ENCODE data around the genes SENP1, ASB8, CCDC184 and CCNT1.

DNA sequence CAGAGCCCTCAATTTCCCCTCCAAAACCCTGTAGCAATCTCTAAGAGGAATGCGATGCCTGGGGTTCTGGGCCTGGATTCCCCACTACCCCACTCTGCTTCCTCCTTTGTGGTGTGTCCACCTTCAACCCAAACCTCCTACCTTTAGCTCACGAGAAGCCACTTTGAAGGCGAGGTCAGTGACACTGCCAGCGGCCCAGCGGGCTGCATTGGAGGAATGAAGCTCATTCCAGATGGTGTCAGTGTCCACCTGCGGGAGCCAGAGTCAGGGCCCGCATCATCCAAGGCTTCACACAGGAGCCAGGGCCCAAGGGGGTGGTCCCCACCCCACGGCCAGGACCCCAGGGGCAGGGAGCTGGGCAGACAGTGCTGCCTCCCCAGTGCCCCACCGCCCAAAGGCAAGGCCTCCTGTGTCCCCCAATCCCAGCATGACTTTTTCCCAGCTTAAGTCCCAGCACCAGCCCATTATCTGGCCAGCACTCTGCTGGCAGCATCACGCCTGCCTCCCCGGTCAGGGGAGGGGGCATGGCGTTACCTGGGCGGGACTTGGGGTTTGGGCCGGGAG lies 16.7 kb downstream of the SLC48A1 start:
- PRO-cap, 2 experiments, result no peak in any of the 2 experiments

DNA sequence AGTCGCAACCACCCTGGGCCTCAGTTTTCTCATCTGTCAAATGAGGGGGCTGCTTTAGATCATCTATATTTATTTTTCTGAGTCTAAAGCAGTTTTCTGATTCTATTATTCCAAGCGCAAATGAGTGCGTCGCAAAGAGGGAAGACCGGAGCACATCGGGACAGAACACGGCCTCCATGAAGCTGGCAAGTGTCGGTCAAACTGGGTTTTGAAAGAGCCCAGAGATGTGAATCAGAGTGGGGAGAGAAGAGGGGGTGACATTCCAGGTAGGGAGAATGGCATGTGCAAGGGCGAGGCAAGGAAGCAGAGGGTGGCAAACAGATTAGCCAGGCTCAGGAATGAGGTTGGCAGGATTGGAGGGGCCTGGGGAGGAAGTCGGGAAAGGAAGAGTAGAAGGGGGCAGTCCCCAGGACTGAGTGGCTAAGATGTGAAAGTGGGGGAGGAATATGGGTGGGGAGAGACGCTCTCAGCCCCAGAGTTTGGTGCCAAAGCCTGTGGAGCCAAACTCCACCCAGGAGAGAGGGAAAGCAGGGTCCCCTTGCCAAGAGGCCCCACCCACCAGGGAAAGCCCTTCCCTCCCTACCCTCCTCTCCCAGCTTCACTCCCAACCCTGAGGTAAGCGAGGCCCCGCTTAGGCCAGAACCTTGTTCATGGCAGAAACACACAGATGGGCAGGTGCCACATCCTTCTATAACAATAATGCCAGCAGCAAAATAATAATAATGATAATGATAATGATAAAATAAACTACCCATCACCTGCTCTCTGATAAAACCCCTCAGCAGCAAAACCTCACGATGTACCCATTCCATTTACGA lies 5.5 kb upstream of the HDAC7 start:
- PRO-cap, 2 experiments, result no peak in any of the 2 experiments

DNA sequence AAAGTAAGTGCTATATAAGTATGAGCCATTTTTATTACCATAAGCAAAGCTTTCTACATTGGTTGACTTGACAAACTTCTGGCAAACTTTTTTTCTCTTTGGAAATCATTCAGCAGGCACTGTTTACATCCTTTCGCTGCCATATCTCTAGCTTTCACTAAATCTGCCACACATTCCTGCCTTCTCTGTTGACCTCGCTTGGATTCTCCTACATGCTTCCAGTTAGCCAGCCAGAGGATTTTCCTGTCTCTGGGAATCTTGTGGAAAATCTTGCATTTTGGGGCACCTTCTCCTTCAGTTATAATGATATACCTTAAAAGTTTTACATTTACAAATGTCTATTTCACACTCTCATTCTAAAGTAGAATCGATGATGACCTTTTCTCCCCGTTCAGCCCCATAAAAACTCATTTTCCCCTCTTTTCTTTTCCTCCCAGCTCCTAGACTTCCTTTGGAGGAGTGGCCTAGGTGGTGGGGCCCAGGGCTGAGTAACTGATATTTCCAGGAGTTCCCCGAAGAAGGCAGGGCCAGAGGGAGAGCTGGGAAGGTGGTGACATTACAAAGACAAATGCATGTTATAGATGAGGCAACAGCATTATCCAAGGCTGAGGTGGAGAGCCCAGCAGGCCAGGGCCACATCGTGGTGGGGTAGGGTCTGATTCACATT lies 22.0 kb upstream of the HDAC7 start:
- PRO-cap, 2 experiments, result no peak in any of the 2 experiments

GRCh38 chr12:47844224-47845153 lies 24.8 kb upstream of the HDAC7 start:
- PRO-cap, 2 experiments, result no peak in any of the 2 experiments

DNA sequence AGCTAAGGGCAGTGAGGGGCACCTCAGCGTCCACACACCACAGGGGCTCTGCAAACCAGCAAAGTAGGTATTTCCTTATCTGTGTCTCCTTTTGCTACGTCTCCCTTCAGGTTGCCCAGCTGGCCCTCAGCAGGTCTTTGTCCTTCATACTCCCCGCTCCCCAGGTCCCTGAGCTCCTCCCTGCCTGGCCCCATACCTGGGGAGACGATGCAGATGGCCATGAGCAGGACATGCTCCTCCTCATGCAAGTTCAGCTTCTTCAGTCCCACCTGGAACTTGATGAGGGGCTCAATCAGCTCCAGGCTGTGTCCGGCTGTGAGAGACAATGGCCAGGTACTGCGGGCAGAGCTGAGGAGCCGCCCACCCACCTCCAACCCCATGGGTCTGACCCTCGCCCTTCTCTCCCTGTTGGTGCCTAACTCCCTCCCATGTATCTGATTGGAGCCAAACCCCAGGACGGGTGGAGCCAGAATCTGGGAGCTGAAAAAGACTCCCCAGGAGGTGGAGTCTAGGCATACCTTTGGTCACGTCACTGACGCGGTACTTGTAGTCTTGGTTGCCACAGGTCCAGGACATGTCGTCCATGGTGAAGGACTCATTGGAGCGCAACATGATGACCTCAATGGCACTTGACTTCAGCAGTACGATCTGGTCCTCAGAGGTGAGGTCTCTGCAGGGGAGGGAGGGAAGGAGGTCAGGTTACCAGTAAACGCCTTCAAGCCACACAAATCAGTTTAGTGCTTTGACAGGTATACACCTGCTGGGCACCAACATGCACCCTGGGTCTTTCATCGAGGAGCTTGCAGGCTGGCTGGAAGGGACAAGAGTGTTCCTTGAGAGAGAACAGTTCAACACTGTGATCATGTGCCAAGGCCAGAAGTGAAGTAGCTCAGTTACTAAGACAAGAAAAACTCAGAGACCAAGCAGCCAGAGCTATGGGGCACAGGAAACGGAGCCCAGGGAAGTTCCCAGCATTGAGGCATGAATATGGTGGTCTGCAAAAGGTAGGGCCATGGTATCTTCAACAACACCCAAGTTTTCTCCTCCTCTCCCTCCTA lies 26.8 kb upstream of the HDAC7 start:
- PRO-cap, 2 experiments, result no peak in any of the 2 experiments

GRCh38 chr12:47858665-47859350 lies 39.1 kb upstream of the HDAC7 start:
- PRO-cap, 2 experiments, result no peak in any of the 2 experiments

- PRO-cap, 2 experiments, result no peak in any of the 2 experiments
These were observed 34.5 kb downstream of the VDR start for GRCh38 chr12:47870073-47870814.

DNA sequence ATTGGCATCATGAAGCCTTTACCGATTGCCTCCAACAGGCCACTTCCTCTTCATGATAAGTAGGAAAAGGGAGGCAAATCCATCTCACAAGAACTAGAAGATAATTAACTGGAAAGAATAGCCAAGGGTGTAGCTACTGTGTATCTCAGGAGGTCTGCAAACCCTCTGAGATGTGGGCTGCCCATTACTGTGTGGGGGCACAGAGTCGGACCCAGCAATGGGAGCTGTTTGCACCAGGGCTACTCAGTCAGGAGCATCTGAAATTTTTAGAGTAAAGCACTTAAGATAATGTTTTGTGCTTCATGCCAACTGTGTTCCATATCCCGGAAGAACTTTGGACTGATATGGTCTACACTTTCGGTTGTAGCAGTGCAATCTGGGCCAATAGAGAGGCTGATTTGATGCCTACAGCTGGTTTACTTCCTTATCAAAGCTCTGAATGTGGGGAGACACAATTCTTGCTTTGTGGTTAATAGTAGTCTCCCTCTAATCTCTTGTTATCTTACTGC lies 7.6 kb upstream of the VDR start:
- PRO-cap, 2 experiments, result peak in 2 of 2 experiments; most common minus-strand start position 318 of the sequence (in 2)

- PRO-cap, 2 experiments, result peak in 1 of 2 experiments; most common plus-strand start chr12:47939281 (in 1); most common minus-strand start chr12:47938975 (in 1)
These were observed 24.4 kb upstream of the TMEM106C start for GRCh38 chr12:47938795-47939677.

DNA sequence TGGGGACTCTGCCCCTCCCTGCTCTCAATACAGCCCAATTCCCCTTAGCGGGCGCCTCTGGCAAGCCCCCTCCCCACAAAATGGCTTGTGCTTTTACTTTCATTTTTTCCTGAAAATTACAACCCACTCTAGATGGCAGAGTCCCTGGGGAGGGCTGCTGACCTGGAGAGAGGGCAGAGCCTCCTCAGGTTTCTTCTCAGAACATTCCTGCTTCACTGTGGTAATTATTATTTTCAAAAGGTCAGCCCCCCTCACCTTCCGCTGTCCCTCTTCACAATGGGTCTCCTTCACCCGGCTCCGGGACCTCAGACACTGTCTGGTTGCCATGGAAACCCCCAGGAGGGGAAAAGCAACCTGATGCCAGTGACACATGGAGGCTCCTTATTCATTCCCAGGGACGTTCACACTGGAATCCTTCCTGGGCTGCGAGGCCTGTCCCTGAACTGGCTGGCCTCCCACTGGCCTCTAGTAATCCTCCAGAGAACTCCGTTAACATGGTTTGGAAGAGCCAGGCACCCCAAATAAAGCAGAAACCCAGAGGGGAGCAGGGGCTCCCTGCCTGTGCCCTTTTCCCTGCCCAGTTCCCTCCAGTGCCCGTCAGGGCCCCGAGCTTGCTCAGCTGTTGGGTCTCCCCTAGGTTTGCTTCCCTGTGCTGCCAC lies 15.9 kb downstream of the COL2A1 start:
- PRO-cap, 2 experiments, result no peak in any of the 2 experiments

GRCh38 chr12:48001778-48002568 lies 2.3 kb downstream of the COL2A1 start:
- PRO-cap, 2 experiments, result no peak in any of the 2 experiments

- PRO-cap, 2 experiments, result peak in 2 of 2 experiments; most common plus-strand start chr12:48106172 (in 1); most common minus-strand start chr12:48106374 (in 2)
These were observed at the start of gene SENP1 for GRCh38 chr12:48105756-48106463. Gene SENP1 (minus strand): TSS chr12:48106079.

GRCh38 chr12:48142607-48143340 lies 14.5 kb downstream of the ASB8 start:
- PRO-cap, 2 experiments, result no peak in any of the 2 experiments

DNA sequence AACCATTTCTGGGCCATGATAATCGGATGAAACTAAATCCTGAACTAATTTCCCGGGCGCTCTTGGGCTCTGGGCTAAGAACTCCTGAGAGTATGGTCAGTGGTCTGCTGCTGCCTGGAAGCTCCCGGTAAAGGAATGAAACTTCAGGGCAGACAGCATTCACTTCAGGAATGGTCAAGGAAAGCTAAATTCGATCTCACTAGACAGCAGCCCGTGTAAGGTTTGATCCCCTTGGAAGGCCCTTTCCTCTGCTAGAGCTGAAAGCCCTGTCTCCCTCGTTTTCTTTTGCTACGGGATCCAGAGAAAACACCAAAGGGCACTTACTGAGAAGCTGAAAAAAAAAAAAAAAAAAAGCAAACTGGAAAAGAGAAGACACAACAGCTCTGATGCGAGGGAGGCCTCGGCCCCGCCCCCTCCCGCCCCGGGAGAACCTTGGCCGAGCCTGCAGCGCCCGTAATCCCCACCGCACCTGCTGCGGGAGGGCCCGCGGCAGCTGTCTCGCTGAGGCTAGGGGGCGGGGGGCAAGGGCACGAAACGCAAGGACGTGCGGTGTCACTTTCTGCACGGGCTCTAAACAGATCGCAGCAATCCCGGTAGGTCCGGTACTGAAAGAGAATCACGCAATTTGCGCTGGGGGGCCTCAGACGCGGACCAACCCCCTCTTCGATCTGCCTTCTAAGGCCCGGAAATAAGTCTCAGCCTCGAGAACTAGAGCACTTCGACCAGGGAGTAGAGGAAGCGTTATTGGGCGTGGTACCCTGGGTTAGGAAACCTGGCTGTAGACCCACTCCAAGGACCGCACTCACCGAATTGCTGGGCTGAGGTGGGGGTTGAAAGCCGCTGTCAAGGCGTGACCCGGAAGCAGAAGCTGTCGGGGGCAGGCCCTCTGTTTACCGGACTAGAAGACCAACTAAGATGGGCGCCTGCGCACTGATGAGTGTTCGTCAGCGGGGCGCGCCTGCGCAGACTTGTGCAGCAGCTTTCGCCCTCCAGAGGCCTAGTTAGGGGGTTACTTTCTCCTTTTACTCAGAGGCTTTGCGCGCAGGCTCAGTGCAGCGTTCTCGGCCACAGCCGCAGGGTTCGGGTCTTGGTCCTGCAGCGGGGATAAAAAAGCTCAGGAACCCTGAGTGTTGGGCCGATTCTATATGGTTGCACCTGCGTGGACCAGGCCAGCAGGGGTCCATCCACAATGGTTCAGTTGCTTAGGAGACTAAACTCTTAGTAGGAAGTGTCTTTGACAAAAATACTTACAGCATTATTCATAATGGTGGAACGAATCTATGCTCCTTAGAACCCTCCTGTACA lies at the start of gene ASB8:
Gene ASB8, minus strand, starts transcription at position 863 of the 1,305 bp plus-strand sequence.
- PRO-cap, 2 experiments, result peak in 2 of 2 experiments; most common plus-strand start position 1,053 of the sequence (in 2); most common minus-strand start position 500 of the sequence (in 1)

DNA sequence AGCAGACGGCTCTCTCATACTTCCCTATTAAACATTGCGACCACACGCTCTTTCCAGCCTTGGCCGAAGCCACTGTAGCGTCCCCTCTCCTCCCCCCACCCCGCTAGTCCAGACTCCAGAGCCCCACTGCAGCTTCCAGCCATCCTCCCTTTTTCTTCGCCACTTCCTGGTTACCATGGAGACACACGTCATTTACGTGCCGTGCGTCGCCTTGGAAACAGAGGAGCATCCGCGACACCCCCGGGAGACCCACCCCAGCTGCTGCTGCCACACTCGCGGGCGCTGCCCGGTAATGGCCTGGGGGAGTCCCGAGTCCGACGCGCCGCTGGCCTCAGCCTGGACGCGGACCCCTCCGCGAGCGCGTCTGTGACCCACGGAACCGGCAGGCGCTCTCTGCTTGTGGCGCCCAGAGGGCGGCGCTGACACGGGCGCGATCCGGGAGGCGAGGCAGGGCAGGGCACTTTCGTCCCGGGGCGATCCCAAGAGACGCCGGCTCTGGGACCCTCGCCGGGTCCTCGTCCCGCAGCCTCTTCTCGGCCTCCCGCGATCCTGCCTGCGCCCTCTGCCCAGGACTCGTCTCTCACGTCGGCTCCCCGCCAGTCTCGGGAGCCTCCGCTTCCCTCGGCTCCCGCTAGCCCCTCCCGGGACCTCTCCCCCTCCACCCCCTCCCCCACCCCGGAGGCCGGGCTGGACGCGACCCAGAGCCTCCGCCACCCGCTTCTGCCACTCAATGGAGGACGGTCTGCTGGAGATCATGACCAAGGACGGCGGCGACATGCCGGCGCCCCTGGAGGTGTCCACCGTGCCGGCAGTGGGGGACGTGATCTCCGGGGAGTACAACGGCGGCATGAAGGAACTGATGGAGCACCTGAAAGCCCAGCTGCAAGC lies at the start of gene CCDC184:
Gene CCDC184, plus strand, starts transcription at position 252 of the 888 bp plus-strand sequence.
- PRO-cap, 2 experiments, result no peak in any of the 2 experiments

DNA sequence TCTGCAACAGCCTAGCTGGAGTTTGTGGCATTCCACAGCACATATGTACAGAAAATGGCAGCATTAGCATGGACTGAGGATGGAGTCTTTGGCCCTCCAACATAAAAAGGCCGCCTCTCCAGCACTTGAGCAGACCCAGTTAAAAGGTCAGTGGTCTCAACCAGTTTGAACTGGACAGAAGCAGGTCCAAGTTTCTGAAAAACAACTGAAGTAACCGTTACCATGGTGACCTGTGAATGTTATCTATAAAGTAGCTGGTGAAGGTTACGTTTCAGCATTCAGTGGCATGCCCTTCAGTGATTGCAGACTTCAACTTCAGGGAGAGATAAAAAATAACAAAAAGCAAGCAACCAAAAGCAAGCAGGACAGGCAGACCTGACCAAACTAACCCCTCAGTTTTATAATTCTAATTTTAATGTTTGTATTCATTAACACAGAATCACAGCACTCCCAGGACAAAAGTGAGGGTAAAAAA lies 34.1 kb upstream of the OR10AD1 start:
- PRO-cap, 2 experiments, result no peak in any of the 2 experiments

GRCh38 chr12:48716041-48717311 lies at the start of gene CCNT1:
Gene CCNT1 (minus strand): TSS chr12:48716707.
- PRO-cap, 2 experiments, result peak in 2 of 2 experiments; most common plus-strand start chr12:48717008 (in 2); most common minus-strand start chr12:48716730 (in 2)

DNA sequence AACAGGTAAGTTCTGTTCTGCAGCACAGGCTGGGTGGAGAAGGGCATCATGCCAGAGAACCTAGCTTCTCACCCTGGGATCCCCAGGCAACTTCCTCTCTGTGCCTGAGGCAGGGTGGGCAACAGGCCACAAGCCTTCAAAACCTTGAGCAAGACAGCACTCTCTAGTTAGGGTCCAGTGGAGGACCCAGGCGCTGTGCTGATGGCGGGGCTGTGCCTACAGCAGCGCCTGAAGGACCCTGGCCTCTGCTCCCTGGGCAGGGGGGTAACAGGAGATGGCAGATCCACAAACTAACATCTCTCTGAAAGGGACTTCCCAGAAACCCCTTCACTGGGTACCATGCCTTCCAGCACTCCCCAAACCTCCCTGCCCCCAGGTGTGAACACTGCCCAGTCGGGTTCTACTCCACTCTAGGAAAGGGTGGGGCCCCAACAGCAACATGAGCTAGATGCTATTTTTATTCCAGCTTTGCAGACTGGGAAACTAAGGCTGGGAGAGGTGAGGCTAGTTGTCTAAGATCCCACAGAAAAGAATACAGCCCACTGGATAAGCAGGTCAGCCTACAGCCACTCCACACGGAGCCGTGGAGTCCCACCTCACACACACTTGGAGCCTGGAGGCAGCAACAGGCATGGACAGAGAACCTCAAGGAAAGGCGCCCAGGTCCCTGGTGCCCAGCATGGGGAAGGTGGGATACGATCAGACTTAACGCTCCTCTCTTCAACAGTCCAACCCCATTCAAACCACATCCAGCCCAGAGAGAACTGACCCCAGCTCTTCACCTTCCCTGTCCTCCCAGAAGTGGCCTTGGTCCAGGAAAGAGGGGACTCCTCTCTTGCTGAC lies 7.4 kb downstream of the ADCY6 start:
- PRO-cap, 2 experiments, result no peak in any of the 2 experiments

- PRO-cap, 2 experiments, result no peak in any of the 2 experiments
These were observed 16.4 kb upstream of the RND1 start for GRCh38 chr12:48881703-48882888.

GRCh38 chr12:49037290-49038335 lies 19.0 kb upstream of the PRKAG1 start:
- PRO-cap, 2 experiments, result no peak in any of the 2 experiments

Data from Colon Carcinoma Metastatic in the Brain (tissue), 2 donors.